Measurements from ENCODE around the genes CLIP3, OVOL3 and ZNF566.

DNA sequence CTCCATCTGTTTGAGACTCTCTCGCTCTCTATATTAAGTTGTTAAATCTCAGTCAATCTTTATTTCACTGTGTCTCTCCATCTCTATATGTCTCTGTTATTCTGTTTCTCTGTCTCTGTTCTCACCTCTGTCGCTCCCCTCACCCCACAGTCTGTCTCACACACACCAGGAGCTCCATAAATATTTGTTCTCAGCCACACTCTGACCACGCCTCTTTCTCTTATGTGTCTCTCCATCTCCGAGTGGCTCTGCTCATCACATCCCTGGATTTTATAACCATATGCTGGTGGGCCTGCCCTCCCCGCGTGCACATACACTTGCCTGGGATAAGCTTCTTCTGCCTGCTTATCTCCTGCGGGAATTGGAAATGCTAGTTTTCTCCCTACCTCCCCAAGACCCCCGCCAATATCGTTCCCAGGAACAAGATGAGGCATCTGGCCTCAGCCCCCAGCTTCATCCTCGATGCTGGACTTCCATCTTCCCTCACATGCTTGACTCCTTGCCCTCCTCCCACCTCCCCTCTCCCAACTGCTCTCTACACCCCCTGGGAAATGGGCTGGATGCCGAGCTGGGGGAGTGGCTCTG is 2.0 kb upstream of the KIRREL2 start:
- PRO-cap = no peak

DNA sequence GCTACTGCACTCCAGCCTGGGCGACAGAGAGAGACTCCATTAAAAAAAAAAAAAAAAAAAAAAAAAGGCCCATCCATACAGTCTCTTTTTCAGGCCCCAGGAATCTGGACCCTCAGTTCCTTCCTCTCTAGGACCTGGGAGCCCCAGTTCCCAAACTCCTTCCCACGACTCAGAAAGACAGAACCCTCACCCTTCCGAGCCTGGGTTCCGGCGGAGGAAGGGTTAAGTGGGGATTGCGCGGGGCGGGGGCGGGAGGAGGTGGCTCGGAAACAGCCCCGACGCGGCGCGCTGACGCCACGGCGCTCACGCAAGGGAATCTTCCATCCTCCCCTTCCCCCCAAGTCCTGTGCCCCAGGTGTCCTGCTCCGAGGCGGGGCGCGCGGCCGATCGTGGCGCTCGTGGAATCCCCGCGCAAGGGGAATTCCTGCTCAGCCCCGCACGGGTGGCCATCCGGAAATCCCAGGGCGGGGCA is 2.8 kb upstream of the HCST start:
- PRO-cap = bidirectional peak, plus-strand start at position 389 of the sequence, minus-strand start at position 198 of the sequence

- PRO-cap = bidirectional peak, plus-strand start at chr19:35903763, minus-strand start at chr19:35903823
Measured at GRCh38 chr19:35903216-35904091, 1.1 kb downstream of the HCST start.

DNA sequence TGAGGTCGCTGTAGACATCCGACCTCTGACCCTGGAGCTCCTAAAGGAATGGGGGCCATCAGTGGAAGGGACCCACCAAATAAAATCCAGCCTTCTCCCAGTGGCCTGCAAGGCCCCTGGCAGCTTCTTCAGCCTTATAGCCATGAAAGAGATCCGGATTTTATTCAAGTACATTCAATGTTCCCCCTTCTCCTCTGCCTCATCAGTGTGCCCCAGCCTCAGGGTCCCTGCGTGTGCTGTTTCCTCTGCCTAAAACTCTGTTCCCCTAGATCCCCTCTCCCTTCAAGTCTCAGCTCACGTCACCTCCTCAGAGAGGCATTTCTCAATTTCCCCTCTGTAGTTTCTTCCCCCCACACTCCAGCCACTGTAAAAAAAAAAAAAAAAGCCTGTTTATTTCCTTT is 2.3 kb downstream of the HCST start:
- PRO-cap = no peak

- PRO-cap = no peak
Measured at GRCh38 chr19:36032088-36033190, at the start of gene CLIP3. TSS of gene CLIP3 (minus strand) at chr19:36032873.

- PRO-cap = no peak
Measured at GRCh38 chr19:36053578-36053773, 609 bp downstream of the THAP8 start.

DNA sequence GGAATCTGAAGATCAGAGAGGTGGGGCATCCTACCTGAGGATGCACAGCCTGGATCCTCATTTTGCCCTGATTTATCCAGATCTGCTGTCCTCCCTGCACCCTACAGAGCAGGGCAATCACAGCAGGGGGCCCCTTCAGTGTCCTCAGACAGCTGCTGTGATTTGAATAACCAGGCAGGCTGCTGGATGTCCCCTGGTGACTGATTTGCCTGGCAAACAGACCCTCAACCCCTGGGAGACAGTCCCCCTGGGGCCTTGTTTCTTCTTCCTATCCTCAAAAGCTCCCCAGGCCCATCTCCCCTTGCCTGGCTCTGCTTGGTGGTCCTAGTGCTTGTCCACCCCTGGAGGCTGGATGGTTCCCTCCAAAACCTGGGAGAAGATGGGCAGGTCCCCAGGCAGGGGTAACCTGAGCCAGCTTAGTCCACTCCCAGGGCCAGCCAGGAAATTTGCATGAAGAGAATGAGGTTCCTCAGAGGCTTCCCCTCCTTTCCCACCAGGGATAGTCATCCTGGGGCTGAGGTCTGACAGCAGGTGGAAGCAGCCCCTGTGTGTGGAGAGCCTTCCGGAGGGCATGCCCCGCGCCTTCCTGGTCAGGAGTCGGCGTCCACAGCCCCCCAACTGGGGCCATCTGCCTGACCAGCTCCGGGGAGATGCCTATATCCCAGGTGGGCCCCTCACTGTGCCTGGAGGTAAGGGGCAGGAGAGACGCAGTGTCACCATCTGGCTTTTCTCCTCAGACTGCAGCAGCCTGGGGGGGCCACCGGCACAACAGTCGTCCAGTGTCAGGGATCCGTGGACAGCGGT is at the start of gene OVOL3:
Gene OVOL3, plus strand, starts transcription at position 512 of the 804 bp plus-strand sequence.
- PRO-cap = no peak

DNA sequence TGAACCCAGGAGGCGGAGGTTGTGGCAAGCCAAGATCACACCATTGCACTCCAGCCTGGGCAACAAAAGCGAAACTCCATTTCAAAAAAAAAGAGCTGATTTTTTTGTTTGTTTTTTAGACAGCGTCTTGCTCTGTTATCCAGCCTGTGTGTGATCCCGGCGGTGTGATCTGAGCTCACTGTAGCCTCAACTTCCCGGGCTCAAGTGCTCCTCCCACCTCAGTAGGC is 10.6 kb upstream of the CAPNS1 start:
- PRO-cap = no peak

DNA sequence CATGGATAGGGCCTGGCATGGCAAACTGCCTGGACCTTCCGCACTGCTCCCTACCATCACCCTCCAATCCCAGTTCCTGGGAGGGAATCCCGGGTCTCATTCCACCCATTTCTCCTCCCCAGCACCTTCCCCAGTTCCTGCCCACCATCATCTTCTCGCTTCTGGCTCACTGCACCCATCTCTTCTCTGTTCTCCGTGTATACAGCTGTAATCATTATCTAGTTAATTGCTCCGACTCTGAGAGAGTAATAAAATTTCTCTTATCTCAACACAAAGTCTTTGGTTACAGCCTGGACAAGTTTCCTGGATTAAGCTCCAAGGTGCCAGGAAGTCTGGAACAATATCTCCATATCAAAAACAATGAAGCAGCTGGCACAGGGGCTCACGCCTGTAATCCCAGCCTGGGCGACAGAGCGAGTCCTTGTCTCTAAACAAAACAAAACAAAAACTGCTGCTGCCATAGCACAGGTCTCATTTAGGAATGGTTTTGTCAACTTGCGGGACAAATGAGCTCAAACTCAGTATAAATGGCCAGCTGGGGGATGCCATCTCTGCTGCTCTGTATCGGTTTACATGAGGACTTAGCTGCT is 17.0 kb upstream of the COX7A1 start:
- PRO-cap = no peak

GRCh38 chr19:36215421-36215605 is 407 bp downstream of the ZNF146 start:
- PRO-cap = bidirectional peak, plus-strand start at chr19:36215779, minus-strand start at chr19:36215556

GRCh38 chr19:36340254-36340646 is 38.8 kb downstream of the ZFP14 start:
- PRO-cap = no peak

DNA sequence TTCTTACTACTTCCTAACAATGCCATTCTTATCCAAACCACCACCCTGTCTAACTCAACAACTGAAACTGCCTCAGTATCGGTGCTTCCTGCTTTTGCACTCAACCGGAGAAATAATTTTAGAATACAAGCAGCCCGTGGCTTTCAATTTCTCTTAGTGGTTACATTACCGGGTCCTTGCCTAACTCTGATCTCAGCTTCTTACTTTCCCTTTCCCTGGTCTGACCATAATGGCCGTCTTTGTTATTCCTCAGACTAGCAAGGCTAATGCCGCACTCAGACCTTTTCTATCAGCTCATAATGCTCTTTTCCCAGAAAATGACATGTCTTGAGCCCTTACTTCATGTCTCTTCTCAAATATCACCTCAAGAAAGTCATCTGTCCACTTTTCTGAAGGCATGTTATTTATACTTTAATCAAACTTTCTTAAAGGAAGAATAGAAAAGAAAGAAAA is 16.9 kb downstream of the ZFP82 start:
- PRO-cap = no peak

GRCh38 chr19:36449031-36449785 is 30.8 kb upstream of the ZFP82 start:
- PRO-cap = no peak

- PRO-cap = bidirectional peak, plus-strand start at chr19:36489011, minus-strand start at chr19:36488904; bidirectional peak, plus-strand start at chr19:36489627, minus-strand start at chr19:36489519
Measured at GRCh38 chr19:36488640-36489757, at the start of gene ZNF566. TSS of gene ZNF566 (minus strand) at chr19:36489561.

GRCh38 chr19:36689262-36689705 is 1.9 kb downstream of the ZNF567 start:
- PRO-cap = no peak

- PRO-cap = bidirectional peak, plus-strand start at chr19:37317510, minus-strand start at chr19:37317447; bidirectional peak, plus-strand start at chr19:37317911, minus-strand start at chr19:37317774; bidirectional peak, plus-strand start at chr19:37318211, minus-strand start at chr19:37318141
Measured at GRCh38 chr19:37317386-37318367, 16.8 kb upstream of the ZNF875 start.

DNA sequence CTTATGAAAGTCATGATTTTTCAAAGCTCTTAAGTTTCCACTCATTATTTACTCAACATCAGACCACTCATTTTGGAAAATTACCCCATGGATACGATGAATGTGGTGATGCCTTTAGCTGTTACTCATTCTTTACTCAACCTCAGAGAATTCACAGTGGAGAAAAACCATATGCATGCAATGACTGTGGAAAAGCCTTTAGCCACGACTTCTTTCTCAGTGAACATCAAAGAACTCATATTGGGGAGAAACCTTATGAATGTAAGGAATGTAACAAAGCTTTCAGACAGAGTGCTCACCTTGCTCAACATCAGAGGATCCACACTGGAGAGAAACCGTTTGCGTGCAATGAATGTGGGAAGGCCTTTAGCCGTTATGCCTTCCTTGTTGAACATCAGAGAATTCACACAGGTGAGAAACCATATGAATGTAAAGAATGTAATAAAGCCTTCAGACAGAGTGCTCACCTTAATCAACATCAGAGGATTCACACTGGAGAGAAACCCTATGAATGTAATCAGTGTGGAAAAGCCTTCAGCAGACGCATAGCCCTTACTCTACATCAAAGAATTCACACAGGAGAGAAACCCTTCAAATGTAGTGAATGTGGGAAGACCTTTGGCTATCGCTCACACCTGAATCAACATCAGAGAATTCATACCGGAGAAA is 18.0 kb downstream of the ZNF527 start:
- PRO-cap = no peak

DNA sequence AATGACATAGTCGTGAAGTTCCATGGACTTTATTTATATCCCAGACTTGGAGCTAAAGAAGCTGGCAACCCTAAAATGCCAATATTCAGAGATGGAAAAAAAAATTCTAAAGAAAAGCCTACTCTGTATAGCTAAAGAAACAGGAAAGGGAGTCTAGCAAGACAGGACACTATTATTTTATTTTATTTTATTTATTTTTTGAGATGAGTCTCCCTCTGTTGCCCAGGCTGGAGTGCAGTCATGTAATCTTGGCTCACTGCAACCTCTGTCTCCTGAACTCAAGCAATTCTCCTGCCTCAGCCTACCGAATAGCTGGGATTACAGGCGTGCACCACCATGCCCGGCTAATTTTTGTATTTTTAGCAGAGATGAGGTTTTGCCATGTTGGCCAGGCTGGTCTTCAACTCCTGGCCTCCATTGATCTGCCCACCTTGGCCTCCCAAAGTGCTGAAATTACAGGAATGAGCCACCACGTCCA is 24.3 kb downstream of the ZNF540 start:
- PRO-cap = no peak

DNA sequence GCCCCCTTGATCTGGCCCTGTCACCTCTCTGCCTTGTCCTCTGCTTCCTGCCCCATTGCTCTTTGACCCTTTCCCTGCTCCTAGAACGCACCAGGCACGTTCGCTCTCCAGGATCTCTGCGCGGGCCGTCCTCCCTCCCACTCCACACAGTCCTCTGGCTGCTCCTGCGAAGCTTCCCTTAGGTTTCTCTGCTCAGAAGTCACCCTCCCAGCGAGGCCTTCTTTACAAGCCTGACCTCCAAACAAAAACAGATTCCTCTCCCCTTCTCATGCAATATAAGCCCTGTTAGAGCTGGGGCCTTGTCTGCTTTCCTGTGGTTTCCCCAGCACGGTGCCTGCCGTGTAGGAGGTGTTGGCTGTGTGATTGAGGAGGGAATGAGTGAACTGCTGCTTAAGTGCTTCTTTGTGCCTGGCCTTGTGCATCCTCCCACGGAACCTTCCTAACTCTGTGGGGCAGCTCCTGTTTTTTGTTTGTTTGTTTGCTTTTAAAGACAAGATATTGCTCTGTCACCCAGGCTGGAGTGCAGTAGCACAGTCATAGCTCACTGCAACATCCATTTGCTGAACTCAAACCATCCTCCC is 81.8 kb downstream of the SIPA1L3 start:
- PRO-cap = no peak

- PRO-cap = bidirectional peak, plus-strand start at chr19:38003577, minus-strand start at chr19:38003470; bidirectional peak, plus-strand start at chr19:38003733, minus-strand start at chr19:38003651; bidirectional peak, plus-strand start at chr19:38004073, minus-strand start at chr19:38004008
Measured at GRCh38 chr19:38002972-38004239, 96.4 kb downstream of the SIPA1L3 start.